Frontal cortex (tissue), 2 donors: ENCODE measurements around the gene FBXL3.

- RAMPAGE, long total RNA: no peak
These were observed 3.5 kb downstream of the KCTD12 start for GRCh38 chr13:76882814-76883077.

- RAMPAGE, long total RNA: no peak
These were observed 1.0 kb downstream of the KCTD12 start for GRCh38 chr13:76885004-76885751.

- RAMPAGE, long total RNA: no peak
These were observed 2.5 kb upstream of the KCTD12 start for GRCh38 chr13:76888580-76889192.

GRCh38 chr13:77020655-77021092 is 6.3 kb downstream of the FBXL3 start:
- RAMPAGE, long total RNA: no peak

- RAMPAGE, long total RNA: no peak
These were observed at the start of gene FBXL3 for GRCh38 chr13:77026969-77027712. Gene FBXL3 (minus strand): TSS chr13:77027159.

- RAMPAGE, long total RNA: no peak
These were observed 25.0 kb upstream of the FBXL3 start for GRCh38 chr13:77051788-77052453.

GRCh38 chr13:77226266-77226829 is 100.5 kb downstream of the MYCBP2 start:
- RAMPAGE, long total RNA: no peak

GRCh38 chr13:77250940-77251605 is 75.8 kb downstream of the MYCBP2 start:
- RAMPAGE, long total RNA: no peak

- RAMPAGE, long total RNA: no peak
These were observed 26.7 kb downstream of the MYCBP2 start for GRCh38 chr13:77300178-77300623.

DNA sequence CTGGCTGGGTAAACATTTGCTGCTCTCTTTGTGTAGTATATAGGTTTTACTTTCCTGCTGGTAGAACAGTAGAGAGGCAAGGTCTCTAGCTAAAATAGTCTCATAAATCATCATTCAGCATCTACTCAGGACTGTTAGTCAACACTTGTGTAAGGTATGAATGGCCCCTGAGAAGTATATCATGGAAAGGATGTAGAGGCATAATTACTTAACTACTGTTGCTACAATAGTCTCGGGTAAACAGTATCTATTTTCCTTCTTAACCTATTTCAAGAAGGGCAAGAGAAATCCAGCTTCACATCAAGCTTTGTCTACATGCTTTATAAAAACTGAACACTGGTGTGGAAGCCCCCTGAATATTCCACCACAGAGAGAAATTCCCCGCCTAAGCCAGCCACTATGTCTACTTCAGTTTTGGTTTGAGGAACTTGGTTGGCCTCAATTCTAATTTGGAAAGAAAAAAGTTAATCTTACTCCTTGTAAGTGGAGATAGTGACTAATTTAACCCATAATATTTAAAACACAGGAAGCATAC is 18.4 kb upstream of the MYCBP2 start:
- RAMPAGE, long total RNA: no peak

- RAMPAGE, long total RNA: no peak
These were observed 301 bp downstream of the SLAIN1 start for GRCh38 chr13:77697777-77698199.

DNA sequence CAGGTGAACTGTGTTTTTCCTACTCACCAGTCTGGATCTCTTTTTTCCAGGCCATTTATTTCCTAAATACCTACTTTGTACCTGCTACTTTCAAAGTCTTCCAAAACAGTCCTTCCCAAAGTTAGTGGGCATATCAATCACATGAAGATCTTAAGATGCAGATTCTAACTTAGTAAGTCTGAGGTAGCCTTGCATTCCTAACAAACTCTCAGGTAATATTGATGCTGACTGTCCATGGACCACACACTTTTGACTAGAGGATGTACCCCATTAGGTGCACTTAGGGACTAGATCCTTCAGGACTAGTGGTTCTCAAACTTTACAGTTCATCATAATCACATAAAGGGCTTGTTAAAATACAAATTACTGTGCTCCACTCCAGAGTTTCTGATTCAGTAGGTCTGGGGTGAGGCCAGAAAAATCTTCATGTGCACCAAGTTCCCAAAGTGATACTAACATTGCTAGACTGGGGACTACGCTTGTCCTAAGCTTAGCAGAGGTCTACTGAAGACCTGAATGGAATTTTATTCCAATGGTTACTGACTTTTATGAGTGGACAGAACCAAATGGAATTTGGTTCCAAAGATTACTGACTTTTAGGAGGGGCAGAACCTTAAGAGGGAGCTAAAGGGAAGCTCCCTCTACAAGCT is 1.1 kb downstream of the EDNRB start:
- RAMPAGE, long total RNA: no peak

DNA sequence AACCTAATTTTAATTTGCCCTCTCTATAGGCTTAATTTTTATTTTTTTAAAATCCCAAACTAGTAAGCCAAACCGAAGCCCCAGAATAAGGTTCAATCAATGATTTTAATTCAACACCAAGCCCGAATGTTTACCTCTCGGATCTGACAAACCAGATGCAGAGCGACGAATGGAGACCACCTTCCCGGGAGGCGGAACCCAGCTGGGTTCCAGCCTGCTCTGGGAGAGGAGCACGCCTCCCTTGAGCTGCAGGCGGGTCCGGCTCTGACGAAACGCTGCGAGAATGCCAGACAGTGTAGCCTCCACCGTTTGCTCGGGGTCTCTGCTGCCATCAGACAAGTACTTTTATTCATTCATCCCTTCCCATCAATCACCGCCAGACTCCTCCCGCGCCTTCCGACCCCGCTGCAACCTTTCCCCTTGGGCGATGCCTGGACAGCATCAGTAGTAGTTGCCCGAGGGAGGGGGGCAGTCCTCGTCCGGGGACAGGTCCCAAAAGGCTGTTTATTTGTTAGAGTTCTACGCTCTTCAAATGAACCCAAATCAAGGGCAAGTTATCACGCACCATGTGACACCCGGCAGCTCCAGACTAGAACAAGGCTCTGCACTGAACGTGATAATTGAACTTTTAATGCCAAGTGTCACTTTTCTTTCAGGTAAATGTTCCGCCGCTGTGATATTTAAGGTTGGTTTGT is 779 bp upstream of the EDNRB start:
- RAMPAGE, long total RNA: no peak

GRCh38 chr13:78066242-78066821 is 147.7 kb upstream of the EDNRB start:
- RAMPAGE, long total RNA: no peak

DNA sequence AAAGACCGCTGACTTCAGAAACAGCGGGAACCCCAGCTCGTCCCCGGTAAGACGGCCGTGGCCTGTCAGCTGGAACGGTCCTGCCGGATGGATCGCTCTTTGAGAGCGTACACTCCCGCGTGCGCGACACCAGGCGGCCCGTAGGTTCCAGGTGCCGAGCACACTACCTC is 262 bp upstream of the RBM26 start:
- RAMPAGE, long total RNA: no peak

GRCh38 chr13:79780160-79780581 is 299.2 kb downstream of the NDFIP2 start:
- RAMPAGE, long total RNA: no peak

GRCh38 chr13:79869150-79869666 is 388.3 kb downstream of the NDFIP2 start:
- RAMPAGE, long total RNA: no peak

- RAMPAGE, long total RNA: no peak
These were observed 404.2 kb downstream of the SPRY2 start for GRCh38 chr13:79936480-79937306.

DNA sequence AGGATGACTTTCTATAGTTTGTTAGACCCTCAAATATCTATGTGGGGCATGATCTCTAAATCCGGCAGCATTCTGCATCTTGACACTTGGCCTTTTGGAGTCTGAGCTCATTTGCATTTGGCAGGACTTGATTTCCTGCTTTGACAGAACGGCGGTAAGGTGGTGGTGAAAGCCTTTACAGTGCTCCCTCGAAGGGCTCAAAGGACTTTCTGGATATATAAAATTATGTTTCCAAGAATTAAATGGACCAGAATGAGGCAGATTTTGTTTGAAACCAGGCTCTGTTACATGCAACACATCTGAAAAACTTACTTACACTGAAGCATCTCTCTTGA is 207.3 kb downstream of the SPRY2 start:
- RAMPAGE, long total RNA: no peak

GRCh38 chr13:80303479-80303967 is 37.4 kb downstream of the SPRY2 start:
- RAMPAGE, long total RNA: no peak